Ileum (tissue), 1 donor: ENCODE measurements around the gene CYP26B1.

- PRO-cap: unidirectional peak, plus-strand start at chr2:70123555
Observed at GRCh38 chr2:70122765-70123775, 35.8 kb downstream of the PCBP1 start.

DNA sequence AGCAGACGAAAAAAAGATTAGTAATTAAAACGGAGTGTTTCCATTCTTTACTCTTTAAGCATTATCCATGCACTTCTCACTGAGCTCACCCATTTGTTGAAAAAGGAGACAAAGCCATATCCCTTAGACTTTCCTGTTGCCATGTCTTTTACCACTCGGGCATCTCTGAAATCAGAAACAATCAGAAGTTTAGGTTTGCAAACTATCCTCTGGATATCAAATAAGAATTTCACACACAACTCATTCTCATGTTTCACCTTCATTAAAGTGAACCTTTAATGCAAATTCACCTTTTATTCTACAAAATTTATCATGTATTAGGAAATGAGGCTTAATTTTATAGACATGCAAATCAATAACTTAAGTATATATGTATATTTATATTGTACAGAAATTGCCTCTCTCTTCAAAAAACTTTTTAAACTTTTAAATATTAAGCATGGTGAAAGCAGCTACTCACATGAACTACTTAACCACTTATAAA, 23.9 kb downstream of the TIA1 start:
- PRO-cap: no peak

DNA sequence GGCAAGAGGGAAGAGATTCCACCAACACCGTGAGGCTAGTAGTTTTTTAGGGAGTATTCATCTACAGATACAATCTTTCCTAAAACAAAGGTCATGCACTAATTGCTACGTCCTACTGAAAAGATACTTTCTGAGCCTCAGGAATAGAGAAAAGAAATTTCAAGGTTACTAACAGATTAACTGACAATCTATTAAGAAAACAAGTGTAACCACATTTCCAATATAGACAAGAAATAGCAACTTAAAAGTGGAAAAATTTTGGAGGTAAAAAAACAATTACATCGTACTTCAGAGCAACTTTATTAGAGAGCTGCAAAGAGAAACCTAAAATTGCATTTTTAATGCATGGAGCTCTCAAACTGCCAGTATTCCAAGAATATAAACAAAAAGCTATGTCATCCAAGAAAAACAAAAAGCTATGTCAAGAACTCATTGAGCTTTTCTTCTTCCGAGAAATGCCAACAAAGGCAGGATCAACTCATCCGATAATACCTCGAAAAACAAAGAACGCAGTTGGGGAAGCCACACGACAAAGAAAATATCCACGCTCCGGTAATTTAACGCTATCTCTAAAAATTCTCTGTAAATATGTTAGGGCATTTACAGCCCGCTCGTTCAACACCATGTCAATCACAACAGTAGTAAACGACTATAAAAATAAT, 1.2 kb downstream of the TIA1 start:
- PRO-cap: no peak

GRCh38 chr2:70481347-70482060, 72.1 kb downstream of the TGFA start:
- PRO-cap: no peak

GRCh38 chr2:70871673-70872300, 28.6 kb upstream of the VAX2 start:
- PRO-cap: no peak

DNA sequence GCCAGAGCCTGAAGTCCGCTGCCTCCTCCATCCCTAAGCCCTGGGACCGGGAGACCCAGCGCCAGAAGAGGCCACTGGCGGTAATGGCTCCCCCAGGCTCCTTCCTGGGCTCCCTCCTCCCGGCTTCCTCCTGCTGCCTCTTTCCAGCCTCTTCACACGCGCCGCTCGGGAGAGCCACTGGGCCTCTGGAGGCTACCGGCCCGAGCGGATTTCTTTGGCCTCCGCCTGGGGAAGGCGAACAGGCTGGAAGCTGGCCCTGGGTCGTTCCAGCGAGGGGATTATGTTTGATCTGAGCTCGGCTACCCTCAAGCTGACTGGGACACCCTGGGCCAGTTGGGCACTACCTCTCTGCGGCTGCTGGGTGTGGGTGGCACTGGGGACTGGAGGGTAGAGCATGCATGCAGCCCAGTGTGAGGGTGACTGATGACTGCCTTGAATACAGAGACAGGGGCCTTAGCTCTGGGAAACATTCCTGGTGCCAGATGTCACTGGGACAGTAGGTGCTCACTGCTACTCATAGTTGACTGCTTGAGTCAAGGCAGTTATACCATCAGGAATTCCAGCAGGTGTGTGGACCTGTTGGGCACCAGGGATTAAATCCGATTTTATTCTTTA, 1.5 kb downstream of the VAX2 start:
- PRO-cap: no peak

DNA sequence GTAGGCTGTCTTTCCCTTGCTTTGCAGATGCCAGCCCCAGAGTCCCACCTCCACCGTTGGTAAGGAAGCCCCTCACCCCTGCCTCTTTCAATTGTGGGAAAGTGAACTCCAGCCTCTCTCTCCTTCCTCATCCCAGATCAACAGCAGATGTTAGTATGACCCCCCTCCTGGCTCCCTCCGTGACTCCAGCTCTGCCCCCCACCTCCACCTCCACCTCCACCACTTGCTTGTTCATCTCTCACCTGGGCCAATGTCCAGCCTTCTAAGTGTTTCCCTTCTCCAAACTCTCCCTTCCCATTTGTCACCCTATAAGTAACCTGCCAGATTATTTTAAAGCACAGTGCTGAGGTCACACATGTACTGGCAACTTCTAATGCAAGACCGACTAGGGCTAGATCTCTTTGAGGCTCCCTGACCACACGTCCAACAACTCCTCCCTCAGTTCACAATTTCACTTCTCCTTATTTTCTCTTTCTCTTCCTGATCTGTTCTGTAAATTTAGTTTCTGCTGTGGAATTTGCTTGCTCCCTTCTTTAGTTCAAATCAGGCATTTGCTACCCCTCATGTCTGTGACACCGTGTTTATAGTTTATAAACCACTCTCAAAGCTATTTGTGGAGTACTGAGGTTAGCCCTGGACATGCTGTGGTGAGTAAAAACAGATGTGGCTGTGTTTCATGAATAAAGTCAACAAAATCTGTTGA, 3.9 kb upstream of the NAGK start:
- PRO-cap: no peak

DNA sequence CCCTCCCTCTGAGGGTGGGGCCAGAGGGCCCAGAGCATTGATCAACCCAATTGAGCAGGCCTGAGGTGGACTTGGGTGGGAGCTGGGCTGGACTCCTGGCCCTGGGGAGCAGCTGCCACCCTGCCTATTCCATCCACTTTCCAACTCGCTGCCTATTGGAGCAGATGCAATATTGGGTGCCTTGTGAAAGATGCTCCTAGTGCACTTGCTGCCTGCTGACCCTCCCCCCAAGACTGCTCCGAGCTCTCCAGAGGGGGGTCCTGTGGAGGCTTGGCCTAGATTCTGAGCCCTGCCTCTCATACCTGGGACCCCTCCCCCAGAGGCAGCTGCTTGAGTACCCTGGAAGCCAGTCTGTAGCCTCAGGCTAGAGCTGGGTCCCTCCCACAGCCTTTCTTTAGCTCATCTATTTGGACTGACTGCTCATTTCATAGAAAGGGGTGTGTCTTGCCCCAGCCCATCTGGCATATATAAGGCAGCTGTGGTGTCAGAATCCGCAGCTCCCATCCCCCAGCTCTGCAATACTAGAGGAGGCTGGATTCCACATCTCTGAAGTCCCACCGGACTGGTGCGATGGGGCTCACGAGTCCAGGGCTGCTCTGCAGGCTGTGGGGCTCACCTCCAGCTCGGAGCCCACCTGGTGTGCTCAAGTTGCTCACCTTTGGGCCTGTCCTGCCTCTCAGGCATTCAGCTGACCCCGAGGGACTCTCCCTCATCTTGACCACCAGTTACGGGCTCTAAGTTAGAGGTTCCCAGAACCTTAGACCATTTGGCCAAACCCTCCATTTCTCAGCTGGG, 26.1 kb downstream of the MPHOSPH10 start:
- PRO-cap: no peak

GRCh38 chr2:71277413-71278292, 50.8 kb upstream of the PAIP2B start:
- PRO-cap: no peak

DNA sequence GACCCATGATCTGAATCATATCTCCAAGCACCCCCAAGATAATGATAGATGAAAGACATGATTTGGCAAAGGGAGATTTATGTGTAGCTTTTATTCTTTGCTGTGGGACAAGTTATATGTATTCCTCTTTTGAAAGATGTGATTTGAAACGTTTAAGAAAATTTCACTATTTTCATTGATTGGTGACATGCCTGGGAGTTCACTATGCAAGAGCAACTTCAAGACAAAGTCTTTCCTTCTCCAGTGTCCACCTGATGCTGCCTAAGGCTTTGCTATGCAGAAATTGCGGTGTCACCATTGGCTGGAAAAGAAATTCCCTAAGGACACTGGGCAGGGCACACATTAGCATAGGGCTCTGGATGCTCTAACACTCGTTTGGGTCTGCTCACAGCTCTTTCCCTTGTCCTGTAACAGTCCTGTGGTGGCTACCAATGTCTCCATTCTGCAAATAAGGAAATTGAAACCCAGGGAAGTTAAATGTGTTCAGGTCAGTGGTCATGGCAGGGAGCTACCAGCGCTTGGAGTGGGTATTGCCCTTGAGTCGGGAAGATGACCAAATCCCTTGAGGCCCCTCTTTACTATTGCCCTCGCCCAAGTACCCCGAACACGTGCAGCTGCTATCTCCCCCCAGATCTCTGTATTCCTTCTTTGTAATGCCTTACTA, 1.6 kb downstream of the DYSF start:
- PRO-cap: no peak

DNA sequence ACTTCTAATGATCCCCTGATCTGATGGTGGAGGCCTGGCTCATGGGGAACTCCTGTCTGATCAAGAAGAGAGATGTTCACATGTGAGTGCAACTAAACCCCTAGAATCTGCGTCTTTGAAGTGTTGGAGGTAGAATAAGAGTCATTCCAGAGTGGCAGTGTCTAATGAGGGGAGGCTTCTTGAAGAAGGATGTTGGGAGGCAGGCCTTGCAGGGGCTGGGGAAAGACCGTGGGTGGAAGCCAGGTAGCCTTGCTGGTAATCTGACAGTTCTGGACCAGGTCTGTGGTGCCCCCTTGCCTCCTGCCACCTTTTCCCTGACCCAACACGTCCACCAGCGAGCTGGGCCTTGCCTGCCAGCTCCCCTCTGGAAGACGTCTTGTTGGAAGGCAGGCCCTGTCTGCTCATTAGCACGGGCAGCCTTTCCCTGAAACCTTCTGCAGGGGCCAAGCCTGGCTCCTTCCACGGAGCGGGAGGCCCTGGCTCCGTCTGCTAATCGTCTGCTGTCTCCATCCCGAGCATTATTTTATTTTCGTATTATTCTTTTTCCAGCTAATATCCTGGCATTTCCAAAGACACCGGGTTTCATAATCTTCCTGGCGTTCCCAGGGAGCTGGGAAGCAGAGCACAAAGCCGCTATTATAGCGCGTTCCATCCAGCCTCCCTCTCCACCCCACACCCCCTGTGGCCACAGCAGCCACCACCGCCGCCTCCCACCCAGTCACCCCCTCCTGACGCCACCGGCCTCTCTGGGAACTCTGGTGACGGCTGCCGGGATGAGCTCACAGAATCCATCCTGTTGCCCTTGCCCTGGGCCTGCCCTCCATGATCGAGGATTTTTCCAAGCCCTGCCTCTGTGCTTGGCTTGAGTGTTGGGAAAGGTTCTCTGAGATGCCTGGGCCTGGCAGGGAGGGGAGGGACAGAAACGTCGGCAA, 112.2 kb downstream of the DYSF start:
- PRO-cap: unidirectional peak, minus-strand start at position 282 of the sequence

- PRO-cap: no peak
Observed at GRCh38 chr2:71691607-71692466, 225.3 kb downstream of the DYSF start.

- PRO-cap: no peak
Observed at GRCh38 chr2:71898246-71898552, 249.5 kb downstream of the CYP26B1 start.

DNA sequence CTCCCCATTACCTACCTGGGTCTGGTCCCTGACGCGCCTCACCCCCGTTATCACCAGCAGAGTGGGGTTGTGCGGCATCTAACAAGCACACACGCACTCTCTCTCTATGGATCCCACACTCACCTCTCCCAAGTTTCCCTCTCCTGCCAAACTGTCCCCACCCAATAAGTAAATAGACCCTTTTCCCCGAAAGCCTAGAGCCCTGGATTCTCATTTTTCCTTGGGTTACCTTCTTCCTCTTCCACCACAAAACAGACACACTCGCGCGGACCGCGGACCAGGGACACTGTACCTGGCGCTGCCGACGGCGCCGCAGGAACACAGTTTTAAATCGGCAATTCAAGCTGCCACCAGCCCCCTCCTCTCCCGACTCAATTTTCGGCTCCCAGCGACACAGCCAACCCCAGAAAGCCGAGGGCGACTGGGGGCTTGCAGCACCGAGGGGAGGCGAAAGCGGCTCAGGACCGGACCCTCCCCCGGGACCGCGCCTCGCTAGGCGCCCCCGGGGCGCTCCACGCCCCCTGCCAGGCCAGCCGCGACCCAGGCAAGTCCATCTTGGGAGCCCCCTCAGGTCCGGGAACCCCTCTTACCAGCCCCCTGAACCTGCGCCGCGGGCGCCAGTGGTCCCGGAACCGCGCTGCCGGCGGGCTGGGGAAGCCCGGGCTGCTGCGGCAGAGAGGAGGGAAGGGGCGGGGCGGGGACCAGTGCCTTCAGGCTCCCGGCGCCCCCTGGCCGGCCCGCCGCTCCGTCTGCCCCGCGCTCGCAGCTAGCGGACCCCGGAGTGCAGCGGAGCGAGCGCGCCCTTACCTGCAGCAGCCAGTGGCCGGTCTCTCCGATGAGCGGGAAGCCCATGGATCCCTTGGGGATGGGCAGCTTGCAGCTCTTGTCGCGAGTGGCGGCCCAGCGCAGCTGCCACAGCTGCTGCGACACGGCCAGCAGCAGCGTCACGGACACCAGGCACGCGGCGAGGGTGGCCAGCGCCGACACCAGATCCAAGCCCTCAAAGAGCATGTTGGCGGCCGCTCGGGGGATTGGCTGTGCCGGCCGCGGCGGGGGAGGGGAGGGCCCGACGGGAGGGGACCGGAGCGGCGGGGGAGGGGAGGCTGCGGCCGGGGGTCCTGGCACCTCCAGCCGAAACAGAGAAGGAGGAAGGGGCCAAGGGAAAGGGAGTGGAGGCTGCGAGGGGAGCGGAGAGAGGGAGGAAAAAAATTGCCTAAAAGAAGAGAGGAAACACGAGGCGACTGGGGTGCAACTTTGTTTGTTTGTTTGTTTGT, at the start of gene CYP26B1:
Gene CYP26B1, minus strand, starts transcription at position 1,039 of the 1,274 bp plus-strand sequence.
- PRO-cap: no peak

- PRO-cap: no peak
Observed at GRCh38 chr2:72302600-72303644, 155.3 kb upstream of the CYP26B1 start.

DNA sequence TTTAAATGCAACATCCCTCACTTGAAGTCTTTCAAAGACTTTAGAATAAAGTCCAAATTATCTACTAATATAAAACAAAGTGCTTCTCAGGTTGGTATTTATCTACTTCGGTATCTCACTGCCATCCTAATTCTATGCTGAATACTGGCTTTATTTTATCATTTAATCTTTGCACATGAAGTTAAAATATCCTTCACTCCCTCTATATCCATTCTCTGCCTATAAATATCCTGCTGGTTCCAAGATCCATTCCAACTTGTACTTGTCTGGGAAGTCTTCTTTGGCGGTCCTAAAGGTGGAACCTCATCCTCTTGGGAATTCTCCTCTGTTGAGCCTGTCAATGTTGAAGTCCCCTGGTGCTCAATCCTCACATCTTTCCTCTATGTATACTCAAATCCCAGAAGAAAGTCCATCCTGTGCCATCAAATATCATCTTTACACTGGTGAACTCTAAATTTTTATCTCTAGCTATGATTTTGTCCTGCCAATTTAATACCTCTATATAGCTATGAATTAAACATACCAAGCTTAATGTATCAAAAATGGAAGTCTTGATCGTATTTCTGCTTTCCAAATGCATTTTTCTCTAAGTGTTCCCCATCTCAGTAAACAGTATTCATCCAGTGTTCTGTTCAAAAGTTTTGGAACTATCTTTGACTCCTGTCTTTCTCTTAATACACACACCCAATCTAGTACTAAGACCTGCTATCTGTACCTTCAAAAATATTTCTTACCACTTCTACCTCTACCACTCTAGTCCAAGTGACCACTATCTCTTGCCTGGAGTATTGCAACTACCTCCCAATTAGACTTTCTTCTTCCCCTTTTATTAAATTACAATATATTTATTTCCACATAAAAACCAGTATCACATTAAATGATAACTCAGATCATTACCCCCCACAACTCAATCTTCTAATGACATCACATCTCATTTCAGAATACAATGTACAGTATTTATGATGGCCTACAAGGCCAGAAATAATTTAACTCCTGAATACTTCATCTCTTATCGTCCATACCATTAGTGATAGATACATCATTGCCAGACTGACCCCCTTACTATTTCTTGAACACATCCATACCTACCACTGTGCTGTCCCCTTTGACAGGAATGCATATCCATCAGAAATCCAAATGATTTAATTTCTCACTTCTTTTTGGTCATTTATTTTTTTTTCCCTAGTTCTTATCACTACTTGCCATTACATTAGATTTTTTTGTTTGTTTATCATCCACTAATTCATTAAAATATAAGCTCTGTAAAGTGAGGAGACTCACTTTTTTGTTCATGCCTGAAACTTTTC, 329.5 kb upstream of the CYP26B1 start:
- PRO-cap: no peak

DNA sequence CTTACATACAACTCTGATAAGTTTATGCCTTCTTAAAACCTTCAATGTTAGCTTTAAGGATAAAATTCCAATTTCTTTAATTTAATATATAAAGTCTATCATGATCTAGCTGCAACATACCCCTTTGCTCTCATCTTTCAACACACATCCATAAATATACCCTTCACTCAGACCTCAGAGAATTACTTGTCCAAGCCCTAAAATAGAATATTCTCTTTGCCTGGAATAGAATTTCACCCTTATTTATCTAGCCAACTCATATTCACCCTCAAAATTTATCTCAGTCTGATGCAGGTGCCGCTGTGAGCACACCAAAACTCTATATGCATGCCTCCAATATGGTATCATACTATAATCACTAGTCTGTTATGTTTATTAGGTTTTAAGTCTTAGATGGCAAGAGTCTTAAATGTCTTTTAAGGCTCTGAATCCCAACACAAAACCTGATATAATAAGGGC, 144.8 kb downstream of the EXOC6B start:
- PRO-cap: no peak

GRCh38 chr2:72983558-72984116, 66.3 kb downstream of the EMX1 start:
- PRO-cap: no peak

GRCh38 chr2:73058448-73059636, 12.7 kb downstream of the SFXN5 start:
- PRO-cap: no peak

DNA sequence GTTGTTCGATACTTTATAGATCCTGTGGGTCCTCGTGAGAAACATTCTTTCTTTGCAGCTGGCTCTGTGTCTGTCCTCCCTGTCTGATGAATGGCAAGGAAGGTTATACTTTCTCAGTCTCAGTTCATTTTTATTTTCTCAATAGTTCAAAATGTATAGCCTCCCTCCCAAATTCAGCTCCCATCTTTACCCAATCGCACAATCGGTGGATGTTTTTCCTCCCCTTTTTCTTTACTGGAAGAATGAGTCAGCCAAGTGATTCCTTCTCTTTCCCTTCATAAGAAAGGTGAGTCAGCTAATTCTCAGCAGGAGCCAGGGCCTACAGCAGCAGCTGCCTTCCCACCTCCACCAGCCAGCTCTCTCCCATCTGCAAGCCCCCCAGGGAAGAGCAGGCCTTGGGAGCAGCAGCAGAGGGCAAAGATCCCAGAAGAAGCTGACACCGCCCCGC, 7.7 kb downstream of the SFXN5 start:
- PRO-cap: no peak